LHCN-M2 (cell line): ENCODE data around the gene ORC4.

DNA sequence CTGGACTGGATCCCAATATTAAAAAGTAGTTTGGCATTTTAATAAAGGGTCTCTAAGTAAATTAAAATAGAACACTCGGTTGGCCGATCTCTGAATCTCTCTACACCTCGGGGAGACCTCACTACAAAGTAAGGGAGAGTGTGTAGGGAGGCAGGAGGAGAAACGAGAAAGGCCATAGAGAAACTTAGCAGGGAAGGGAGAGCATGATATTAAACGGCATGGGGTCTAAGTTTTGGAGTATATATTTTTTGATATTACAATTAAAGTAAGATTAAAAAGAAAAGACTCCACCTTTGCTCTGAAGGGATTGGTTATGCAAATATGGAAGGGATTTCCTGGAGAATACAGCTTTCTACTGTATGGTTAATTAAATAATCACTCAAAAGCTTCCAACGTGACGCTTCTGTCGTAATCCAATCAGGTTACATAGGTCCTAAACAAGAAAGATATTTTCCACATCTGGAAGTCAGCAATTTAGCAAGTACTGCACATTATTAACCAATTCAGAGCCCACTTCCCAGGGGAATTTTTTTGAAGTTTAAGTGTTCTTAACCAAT lies 993 bp upstream of the ZEB2 start:
- RAMPAGE, long total RNA = no peak

GRCh38 chr2:144663019-144663805 lies 143.3 kb upstream of the ZEB2 start:
- RAMPAGE, long total RNA = no peak

GRCh38 chr2:144702014-144702514 lies 182.1 kb upstream of the ZEB2 start:
- RAMPAGE, long total RNA = no peak

DNA sequence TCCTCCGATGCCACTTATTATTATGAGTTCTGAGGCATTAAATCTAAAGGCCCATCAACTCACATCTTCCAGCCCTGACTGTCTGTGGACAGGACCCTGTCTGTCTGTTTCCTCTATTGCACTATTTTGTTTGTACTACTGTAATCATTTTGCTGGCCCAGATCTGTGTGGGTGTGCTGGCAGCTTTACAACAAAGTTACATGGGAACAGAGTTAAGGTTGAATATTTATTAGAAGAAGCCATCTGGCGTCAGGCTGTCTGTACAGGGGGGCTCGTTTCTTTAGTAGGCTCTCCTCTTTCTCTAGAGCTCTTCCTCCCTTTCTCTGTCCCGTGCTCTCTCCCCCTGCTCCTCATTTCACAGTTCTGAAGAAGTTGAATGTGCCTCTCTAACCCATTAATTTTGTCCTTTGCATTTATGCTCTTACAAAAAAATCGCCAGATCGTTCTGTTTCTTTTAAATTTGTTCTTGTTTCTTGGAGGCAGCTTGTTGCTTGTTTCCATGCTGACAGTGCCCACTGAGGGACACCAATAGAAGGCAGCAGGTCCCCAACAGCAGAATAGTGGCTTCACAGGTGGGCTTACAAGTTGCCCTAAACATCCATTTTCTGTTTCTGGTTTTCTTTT lies 315.1 kb upstream of the ZEB2 start:
- RAMPAGE, long total RNA = no peak

DNA sequence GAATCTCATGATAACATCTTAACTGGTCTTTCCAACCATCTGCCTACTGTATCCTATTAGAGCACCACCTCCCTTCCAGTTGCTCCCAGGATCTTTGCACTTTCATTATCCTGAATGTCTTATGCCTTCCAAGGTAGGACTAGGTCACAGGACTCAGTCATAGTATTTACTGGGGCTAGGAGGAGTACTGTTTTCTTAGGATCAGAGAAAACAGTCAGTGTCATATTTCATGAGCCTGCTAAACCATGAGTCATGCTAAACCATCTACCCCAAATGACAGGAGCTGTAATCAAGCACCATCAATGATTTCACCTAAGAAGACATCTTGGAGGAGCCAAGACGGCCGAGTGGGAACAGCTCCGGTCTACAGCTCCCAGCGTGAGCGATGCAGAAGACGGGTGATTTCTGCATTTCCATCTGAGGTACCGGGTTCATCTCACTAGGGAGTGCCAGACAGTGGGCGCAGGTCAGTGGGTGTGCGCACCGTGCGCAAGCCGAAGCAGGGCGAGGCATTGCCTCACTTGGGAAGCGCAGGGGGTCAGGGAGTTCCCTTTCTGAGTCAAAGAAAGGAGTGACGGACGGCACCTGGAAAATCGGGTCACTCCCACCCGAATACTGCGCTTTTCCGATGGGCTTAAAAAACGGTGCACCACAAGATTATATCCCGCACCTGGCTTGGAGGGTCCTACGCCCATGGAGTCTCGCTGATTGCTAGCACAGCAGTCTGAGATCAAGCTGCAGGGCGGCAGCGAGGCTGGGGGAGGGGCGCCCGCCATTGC lies 1439.2 kb upstream of the ACVR2A start:
- RAMPAGE, long total RNA = no peak

DNA sequence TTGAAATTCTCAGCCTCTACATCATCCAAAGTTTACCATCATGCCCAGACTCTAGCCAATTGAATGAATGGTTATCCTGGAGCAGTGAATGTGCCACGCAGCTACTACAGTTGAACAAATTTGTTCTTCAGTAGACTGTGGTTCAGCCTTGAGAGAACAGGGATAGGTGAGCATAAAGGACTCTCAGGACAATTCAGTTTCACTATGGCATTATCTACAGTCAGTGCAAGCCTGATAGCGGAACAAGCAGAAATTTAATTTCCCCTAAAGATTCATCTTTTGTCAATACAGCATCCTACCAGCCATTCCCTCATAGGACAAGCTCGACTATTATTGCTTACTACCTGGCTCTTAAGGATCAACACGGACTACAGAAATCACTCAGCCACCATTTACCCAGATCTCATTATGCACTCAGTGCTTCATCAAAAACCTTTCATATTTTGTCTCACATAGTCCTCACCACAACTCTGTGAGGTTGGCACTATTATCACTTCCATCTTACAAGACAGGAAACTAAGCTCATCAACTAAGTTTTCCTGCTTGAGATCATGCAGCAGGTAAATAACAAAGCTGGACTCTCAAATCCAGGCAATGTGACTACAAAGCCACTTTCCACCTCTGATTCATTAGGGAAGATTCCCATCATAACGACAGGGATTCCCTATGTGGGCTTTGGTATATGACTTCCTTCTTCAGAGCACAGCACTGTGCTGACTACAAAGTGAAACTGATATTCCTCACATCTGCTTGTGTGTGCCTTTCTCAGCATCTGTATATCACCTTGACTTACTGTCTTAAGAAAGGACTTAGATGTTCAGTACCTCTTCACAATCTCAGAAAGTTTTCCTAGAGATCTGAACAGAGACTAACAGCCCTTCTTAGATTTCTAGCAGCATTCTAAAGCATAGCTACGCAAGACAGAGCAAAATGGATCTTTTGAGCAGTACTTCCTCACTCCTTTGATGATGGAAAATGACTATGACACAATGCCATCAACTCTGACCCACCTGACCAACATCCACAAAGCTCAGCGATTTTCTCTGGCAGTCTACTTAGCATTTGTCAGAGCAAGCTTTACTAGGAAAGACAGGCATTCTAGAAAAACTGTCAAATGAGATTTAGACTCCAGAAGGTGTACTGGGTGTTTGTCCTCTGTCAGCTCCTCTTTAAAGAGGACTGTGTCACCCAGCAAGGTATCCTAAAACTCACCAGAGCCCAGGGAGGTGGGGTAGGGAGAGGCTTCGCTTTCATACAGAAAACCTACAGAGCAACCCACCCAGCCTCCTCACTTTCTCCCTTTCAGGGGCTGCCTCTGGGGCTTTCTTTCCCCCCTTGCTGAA lies 181.2 kb upstream of the ACVR2A start:
- RAMPAGE, long total RNA = no peak

GRCh38 chr2:148020554-148020813 lies at the start of gene ORC4:
TSS of gene ORC4 (minus strand) at chr2:148020737.
- RAMPAGE, long total RNA = no peak

GRCh38 chr2:148021192-148021956 lies 483 bp downstream of the MBD5 start:
- RAMPAGE, long total RNA = no peak

GRCh38 chr2:148380758-148381574 lies 263.6 kb upstream of the EPC2 start:
- RAMPAGE, long total RNA = no peak

DNA sequence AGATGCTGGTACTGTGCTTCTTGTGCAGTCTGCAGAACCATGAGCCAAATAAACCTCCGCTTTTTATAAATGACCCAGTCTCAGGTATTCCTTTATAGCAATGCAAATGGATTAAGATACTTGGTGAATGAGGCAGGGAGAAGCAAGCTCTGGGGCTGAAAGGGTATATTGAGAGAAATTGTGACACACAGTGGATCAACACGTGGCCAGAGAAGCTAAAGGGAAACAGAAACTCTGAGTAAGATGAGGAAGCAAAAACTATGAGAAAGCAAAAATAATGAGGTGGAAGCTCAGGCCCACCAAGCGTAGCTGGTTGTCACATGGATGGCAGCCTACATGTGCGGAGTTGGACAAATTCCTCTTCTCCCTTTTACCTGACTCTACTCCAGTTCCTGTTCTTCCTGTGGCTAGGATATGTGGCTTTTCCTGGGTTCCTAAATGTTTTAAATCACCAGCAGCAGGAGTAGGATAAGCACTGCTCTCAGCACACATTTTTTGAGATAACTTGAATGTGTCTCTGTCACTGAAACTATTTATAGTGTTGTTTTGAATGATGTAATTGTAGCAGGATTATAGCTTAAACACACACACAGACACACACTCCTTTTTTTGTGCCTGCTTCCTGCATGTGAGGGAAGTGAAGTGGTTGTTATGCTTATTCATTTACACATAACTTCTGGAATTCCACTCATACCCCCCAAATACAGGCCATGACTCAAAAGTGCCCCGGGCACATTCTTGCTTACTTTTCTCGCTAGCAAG lies 30.1 kb upstream of the EPC2 start:
- RAMPAGE, long total RNA = no peak

DNA sequence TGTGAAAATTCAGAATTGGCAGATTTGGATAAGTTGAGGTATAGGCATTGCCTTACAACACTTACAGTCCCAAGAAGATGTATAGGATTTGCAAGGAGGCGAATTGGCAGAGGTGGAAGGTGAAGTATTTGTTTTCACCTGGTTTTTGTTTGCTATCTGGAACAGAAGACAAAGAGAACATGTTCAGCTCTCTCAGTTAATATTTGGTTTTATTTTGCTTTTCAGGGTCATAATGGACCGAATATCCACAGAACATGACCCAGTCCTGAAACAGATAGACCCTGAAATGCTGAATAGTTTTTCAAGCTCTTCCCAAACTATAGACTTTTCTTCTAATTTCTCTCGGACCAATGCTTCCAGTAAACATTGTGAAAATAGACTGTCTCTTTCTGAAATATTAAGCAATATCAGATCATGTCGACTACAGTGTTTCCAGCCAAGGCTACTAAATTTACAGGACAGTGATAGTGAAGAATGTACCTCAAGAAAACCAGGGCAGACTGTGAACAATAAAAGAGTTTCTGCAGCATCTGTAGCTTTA lies 104.1 kb upstream of the KIF5C start:
- RAMPAGE, long total RNA = no peak

DNA sequence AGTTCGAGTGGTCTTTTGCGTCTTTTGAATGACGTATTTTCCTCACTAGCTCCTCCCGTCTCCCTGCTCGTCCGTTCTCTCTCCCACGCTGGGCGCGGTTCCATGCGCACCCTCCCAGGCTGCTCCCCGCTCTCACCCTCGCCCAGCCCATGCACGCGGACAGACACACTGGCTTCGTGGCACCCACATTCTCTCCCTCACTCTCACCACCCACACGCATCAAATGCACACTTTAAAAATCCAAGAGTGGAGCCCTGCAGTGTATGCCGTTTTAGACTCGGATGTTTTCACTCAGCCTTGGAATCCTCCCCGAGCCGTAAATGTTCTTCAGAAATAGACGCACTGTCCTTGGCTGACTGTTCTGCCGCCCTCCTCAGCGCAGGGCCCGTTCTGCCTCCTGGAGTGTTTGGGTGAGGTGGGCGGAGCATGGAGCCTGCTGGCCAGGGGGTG lies 35.6 kb upstream of the LYPD6B start:
- RAMPAGE, long total RNA = no peak

DNA sequence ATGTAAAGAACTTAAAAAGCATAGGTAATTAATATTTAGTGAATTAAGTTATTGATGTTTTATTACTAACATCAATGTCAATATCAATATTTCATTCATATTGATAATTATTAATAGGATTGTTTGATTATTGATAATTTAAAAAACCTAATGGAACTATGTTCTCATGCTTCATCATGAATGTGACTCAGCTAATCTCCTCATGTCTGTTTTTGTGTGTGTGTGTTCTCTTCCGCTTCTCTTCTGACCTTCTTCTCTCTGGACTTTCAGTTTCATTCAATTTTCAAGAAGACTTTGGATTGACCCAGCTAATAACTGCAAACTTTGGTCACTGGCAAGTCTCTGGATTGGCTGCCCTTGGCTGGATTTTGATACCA lies 167.9 kb downstream of the RND3 start:
- RAMPAGE, long total RNA = no peak

- RAMPAGE, long total RNA = no peak
Observed at GRCh38 chr2:150469520-150470379, 17.7 kb downstream of the RND3 start.

- RAMPAGE, long total RNA = no peak
Observed at GRCh38 chr2:150644485-150644858, 157.0 kb upstream of the RND3 start.

- RAMPAGE, long total RNA = no peak
Observed at GRCh38 chr2:151637125-151637880, 97.0 kb downstream of the NEB start.

GRCh38 chr2:151806200-151807043 lies 21.8 kb downstream of the ARL5A start:
- RAMPAGE, long total RNA = no peak

DNA sequence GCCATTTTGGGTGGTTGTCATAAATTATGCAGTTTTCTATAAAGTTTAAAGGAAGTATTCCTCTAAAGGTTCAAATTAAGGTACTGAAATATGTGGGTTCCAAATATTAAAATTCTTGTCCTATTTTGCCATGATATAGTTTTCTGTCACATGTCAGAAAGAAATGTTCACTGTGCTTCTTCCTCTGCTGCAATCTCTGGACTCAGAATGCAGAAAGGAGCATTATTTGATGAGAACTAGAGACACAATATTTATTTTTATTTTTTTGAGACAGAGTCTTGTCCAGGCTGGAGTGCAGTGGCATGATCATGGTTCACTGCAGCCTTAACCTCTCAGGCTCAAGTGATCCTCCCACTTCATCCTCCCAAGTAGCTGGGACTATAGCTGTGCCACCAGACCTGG lies 10.3 kb upstream of the CACNB4 start:
- RAMPAGE, long total RNA = no peak

GRCh38 chr2:152335880-152336454 lies 993 bp downstream of the FMNL2 start:
- RAMPAGE, long total RNA = no peak

DNA sequence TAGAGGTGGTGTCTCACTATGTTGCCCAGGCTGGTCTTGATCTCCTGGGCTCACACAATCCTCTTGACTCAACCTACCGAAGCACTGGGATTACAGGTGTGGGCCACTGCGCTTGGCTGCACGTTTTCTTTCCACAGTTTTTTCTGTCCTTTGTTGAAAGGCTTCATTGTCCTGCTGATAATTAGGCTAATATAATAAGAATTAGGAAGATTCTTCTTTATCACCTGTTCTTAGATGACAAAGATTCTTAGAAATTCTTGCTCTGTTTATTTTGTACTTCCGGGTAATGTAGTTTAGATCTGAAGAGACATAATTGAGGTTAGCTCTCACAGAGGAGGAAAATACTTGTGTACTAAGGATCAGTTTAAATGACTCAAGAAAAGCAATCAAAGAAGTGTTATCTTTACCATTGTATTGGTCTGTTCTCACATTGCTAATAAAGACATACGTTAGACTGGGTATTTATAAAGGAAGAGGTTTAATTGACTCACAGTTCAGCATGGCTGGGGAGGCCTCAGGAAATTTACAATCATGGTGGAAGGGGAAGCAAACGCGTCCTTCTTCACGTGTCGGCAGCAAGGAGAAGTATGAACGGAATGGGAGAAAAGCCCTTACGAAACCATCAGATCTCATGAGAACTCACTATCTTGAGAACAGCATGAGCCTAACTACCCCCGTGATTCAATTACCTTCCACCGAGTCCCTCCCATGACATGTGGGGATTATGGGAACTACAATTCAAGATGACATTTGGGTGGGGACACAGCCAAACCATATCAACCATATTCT lies 53.1 kb downstream of the FMNL2 start:
- RAMPAGE, long total RNA = no peak